Mammary epithelial cell (primary cell): ENCODE measurements around a stretch of chr19.

GRCh38 chr19:35909091-35909925 lies 1.2 kb upstream of the TYROBP start:
- CAGE, long polyA plus RNA = no peak
- RRBS = no CpG with 5 or more reads among the region's 13 CpGs

DNA sequence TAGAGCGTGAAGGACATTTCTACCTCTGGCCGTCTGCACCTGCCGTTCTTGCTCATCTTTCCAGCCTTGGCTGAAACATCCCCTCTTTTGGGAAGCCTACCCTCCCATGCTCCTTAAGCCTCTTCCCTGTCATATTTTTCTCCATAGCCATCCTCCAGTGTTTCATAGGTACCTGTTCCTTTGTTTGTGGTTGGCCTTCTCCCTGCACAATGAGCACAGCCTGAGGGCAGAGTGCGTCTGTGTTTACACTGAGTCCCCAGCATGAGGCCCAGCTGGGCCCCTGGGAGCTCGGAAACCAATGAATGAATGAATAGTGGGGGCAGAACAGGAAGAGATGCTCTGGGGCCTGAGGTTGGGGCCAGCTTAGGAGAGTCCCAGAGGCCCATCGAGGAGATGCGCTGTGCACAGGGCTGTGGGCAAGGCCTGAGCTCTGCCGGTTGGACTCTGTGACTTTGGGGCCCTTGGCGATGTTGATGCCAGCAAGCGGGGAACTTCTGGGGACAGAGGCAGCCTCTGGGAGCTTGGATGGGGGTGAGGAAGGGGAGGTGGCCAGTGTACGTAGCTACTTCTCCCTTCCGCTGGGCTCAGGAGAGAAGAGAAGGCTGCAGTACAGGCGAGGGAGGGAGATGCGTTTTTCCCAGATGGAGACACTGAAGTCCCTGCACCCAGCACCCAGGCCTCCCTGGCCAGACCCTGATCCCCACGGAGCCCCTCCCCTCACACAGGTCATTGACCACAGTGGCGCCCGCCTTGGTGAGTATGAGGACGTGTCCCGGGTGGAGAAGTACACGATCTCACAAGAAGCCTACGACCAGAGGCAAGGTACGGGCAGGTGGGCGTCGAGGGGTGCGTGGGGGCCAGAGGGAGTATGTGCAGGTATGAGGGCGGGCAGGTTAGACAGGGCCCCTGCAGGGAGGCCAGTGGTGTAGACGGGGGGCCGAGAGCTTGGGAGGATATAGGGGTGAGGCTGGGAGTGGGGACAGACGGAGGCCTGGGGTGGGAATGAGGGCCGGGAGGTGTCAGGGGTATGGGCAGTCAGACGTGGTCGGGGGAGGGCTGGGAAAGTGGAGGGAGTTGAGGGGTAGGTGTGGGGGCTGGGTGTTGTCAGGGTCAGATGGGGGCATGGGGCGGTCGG lies 5.1 kb downstream of the TBCB start:
- CAGE, long polyA plus RNA = no peak
- RRBS = no CpG with 5 or more reads among the region's 34 CpGs

DNA sequence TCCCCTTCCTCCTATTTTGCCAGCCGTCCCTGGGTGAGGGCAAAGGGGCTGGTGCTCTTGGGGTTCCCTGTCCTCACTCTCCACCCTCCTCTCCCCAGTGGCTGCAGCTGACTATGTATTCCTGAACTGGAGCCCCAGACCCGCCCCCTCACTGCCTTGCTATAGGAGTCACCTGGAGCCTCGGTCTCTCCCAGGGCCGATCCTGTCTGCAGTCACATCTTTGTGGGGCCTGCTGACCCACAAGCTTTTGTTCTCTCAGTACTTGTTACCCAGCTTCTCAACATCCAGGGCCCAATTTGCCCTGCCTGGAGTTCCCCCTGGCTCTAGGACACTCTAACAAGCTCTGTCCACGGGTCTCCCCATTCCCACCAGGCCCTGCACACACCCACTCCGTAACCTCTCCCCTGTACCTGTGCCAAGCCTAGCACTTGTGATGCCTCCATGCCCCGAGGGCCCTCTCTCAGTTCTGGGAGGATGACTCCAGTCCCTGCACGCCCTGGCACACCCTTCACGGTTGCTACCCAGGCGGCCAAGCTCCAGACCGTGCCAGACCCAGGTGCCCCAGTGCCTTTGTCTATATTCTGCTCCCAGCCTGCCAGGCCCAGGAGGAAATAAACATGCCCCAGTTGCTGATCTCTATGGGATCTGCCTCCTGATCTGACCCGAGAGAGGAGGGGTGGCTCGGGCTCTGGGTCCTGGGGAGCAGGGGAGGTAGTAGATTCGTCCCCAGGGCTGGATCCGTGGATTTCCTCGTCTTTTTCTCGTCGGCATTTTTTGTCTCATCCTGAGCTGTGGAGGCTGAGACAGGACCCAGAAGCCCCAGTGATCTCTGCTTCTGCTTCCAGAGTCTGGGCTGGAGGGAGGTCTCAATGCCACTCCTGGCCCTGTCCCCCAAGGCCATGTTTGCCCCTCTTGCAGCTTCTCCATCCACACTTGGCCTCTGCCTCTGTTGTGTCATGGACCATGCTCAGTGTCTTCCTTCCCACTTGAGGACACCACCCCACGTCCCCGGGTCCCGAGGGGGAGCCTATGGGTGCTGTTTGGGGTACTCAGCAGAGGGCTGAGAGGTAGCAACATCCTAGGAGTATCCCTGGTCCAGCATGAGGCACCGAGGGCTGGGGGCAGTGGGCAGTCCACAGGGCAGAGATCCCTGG lies 2.2 kb downstream of the COX7A1 start:
- CAGE, long polyA plus RNA = no peak
- RRBS = no CpG with 5 or more reads among the region's 22 CpGs

- CAGE, long polyA plus RNA = no peak
- RRBS = no CpG with 5 or more reads among the region's 51 CpGs
These were observed 51.6 kb downstream of the ZNF146 start for GRCh38 chr19:36266401-36266991.

GRCh38 chr19:36340254-36340646 lies 38.8 kb downstream of the ZFP14 start:
- CAGE, long polyA plus RNA = no peak

GRCh38 chr19:36341084-36341717 lies 37.8 kb downstream of the ZFP14 start:
- CAGE, long polyA plus RNA = no peak
- RRBS = no CpG with 5 or more reads among the region's 6 CpGs

GRCh38 chr19:36689262-36689705 lies 1.9 kb downstream of the ZNF567 start:
- CAGE, long polyA plus RNA = no peak
- RRBS = no CpG with 5 or more reads among the region's 1 CpG

DNA sequence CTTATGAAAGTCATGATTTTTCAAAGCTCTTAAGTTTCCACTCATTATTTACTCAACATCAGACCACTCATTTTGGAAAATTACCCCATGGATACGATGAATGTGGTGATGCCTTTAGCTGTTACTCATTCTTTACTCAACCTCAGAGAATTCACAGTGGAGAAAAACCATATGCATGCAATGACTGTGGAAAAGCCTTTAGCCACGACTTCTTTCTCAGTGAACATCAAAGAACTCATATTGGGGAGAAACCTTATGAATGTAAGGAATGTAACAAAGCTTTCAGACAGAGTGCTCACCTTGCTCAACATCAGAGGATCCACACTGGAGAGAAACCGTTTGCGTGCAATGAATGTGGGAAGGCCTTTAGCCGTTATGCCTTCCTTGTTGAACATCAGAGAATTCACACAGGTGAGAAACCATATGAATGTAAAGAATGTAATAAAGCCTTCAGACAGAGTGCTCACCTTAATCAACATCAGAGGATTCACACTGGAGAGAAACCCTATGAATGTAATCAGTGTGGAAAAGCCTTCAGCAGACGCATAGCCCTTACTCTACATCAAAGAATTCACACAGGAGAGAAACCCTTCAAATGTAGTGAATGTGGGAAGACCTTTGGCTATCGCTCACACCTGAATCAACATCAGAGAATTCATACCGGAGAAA lies 18.0 kb downstream of the ZNF527 start:
- CAGE, long polyA plus RNA = no peak
- RRBS = no CpG with 5 or more reads among the region's 8 CpGs

GRCh38 chr19:37735853-37736511 lies 16.4 kb upstream of the ZNF607 start:
- CAGE, long polyA plus RNA = no peak
- RRBS = no CpG with 5 or more reads among the region's 4 CpGs

DNA sequence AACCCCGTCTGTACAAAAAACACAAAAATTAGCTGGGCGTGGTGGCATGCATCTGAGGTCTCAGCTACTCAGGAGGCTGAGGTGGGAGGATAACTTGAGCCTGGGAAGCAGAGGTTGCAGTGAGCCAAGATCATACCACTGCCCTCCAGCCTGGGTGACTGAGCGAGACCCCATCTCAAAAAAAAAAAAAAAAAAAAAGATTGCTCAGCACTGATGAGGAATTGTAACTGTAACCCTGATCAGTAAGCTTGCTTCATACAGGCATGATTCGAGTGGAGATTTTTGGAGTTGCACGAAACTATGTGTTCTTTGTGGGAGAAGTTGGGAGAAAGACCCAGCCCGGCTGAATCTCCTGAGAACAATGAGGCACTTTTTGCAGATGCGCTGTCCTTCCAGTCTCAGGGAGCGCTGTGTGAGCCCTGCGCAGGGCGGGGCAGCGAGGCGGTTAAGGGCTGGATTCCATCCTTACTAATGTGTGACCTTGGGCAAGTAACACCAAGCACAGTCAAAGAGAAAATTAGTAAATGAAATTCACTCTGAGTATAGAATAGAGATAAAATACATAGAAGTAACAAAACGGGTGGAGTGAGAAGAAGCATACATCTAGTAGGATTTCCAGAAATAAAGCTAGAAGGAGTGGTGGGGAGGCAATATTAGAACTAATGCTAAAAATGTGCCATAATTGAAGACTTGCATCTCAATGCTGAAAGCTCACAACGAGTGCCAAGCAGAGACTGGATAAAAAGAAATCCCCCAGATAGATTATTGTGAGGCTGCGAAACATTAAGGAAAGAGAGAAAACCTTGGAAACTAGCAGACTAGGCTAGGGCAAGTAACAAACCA lies 76.9 kb downstream of the SIPA1L3 start:
- CAGE, long polyA plus RNA = no peak
- RRBS = no CpG with 5 or more reads among the region's 15 CpGs

DNA sequence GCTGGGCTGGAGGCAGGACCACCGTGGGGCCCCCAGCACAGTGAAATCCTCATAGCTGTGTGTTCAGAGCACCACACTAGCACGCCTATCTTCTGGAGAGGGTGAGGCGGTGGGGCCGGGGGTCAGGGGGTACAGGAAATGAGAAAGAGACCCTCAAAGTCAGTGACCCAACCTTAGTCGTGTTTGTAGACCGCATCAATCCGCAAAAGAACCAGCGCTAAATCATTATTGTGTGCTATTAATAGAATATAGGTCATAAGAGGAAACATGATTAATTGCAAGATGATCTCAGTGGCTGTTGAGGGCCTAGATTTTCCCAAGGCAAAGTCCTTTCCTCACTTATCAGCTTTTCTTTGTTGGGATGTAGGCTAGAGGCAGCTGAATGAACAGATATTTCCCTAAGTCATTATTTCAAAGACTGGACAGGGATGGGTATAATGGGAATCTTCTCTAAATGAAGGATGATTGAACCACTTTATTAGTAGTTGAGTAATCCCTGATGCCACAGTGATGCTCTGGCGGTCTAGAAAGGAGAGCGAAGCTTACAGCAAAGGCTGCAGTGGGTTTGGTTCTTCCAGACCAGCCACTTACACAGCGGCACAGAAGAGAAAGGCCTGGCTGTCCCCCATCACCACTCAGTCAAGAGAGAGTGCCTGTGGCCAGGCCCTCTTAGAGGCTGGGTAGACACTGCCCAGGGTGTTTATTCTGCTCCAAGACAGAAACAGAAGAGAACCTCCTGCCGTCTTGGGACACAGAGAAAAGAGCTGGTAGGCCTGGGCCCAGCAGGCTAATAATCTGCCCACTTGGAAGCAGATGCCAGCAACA lies 116.3 kb downstream of the SIPA1L3 start:
- CAGE, long polyA plus RNA = no peak
- RRBS = no CpG with 5 or more reads among the region's 12 CpGs

DNA sequence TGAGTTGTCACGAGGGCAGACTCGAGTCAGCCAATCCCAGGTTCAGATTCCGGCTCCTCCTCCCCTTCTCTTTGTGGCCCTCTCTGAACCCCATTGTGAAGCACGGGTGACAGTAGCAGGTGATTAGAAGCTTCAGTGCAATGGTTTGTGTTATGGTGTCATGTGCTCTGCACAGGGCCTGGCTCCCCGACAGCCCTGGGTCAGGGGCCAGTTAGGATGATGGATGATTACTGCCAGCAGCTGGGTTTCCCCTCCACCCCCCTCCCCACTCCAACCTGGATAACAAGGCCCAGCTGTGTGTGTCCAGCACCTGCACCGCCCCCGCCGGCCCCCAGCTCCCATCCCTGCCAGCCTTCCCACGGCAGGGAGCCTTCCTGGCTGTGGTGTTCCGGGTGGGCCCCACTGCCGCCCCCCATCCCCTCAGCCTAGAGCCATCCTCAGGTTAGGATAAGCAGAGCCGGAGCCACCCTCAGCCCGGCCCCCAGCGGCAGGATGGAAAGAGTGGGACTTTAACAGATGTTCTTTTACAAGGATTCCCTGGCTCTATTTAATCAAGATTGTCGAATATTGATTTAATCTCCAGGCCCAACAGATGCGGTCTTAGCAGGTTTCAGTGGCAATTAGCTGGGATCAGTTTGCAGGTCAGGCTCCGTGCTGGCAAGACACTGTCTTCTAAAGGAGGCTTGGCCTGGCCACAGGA lies 156.1 kb downstream of the SIPA1L3 start:
- CAGE, long polyA plus RNA = no peak
- RRBS = 79% methylated on average over 5 of the region's 17 CpGs

GRCh38 chr19:38185315-38185909 lies 38.6 kb downstream of the DPF1 start:
- CAGE, long polyA plus RNA = no peak
- RRBS = no CpG with 5 or more reads among the region's 13 CpGs

DNA sequence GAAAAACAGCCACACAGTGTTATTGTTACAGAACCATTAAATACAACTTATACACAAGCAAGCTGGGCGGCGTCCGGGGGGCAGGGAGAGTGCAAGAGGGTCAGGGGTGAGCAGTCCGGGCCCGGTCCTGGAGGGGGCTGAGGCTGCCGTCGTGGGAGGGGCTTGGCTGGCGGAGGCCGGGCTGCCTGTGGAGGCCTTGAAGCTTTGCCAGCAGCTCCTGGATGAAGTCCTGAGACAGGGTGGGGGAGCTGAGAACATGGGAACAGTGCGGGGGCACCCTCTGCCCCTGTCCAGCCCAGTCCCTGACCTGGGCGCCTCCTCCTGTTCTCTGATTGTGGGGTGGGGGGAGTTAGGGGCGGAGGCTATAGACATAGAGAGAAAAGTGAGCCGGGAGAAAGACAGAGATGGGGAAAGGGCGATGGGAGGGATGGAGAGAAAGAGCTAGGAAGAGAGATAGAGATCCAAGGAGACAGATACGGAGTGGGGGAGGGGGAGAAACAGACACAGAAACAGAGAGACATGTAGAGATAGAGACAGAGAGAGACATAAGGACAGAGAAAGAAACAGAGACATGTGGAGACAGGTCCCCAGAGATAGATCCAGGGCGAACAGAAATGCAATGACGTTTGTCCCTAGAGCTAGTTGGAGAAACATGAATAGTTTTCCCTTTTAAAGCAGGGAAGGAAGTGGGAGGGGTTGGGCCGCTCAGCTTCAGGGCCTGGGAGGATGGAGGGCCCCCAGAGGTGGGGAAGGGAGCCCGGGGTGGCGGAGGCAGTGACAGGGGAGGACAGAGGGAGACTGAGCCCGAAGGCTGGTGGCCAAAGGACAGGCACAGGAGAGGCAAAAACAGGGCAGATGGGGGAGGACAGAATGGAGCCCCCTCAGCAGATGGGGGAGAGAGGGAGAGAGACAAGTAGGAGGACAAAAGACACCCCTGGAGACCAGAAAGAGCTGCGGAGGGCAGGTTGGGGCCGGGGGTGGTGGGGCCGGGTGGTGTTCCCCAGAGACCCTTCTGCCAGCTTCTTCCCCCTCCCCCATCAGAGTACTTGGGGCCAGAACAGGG lies 4.6 kb downstream of the PPP1R14A start:
- CAGE, long polyA plus RNA = no peak
- RRBS = 27% methylated on average over 8 of the region's 24 CpGs

DNA sequence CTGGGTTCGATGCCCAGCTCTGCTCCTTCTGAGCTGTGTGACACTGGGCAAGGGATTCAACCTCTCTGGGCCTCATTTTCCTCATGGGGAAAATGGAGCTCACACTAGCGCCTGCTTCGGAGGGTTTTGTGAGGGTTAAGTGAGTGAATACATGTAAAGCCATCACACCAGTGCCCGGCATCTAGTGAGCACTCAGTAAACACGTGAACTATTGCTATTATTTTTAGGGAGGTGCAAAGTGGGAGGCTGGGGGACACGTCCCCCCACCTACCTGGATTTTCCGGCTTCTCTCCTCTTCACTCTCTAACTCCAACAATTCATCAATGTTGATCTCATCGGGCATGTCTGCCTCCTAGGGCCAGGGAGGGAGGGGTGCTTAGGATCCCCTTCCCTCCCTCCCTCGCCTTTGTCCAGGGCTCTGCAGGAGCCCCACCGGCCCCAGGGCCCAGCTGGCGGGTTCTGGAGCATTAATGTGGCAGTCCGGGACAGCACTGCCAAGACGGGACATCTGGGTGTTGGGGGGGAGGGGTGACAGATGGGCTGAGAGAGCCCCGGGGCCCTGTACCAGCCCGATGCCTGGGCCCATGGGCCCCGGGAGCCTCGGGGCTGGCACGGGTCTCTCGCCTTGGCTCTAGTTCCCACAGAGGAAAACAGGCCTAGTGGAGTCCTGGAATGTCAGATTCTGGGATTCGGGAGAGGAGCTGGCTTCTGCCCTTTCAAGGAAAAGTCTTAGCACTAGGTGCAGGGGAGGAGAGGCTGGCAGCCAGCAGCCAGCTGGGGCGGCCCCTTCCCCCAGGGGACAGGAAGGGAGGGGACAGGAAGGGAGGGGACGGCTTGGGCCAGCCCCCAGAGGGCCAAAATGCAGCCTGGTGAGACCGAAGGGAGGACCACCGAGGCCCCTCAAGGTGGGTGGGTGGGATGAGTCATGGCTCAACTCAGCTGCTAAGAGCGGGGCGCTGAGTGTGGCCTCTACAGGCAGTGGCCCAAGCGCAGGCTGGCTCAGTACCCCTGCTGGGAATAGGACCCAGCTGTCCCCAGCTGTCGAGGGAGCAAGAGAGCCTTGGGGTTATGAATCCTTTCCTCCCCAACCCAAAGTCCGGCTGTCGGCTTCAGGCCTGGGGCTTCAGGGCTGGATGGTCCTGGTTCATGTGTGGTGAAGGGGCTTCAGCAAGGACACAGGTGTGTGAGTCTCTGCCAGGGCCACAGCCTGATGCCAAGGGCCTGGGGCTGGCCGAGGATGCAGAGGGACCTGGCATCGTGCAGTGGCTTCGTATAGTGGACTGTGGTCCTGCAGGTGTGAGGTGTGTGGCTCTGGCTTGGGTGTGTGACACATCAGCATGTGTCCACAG lies 3.1 kb downstream of the PPP1R14A start:
- CAGE, long polyA plus RNA = no peak
- RRBS = 46% methylated on average over 9 of the region's 33 CpGs

- CAGE, long polyA plus RNA = no peak
- RRBS = no CpG with 5 or more reads among the region's 17 CpGs
These were observed 13.4 kb upstream of the C19orf33 start for GRCh38 chr19:38290407-38291354.

DNA sequence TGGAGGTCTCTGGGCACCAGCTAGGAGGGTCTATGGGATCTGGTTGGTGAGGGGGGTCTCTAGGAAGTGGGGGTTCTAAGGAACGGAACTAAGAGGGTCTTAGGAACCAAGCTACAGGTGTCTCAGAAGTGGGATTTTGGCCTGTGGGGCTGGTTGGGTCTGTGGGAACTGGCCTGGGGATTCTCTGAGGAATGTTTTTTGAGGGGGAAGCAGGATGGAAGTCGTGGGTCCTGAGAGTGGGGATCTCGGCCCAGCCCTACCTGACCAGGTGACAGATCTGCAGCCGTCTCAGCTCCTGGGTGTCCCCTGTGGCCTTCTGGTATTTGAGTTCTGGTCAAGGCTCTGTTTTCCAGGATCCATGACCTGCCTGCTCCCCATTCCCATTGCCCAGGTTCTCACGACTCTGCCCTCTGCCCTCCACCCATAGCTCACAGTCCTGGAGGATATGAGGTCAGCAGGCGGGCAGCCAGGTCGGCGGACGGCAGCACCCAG lies 5.3 kb downstream of the RASGRP4 start:
- CAGE, long polyA plus RNA = no peak
- RRBS = no CpG with 5 or more reads among the region's 9 CpGs

- CAGE, long polyA plus RNA = no peak
- RRBS = no CpG with 5 or more reads among the region's 12 CpGs
These were observed 26.8 kb downstream of the RYR1 start for GRCh38 chr19:38460368-38460669.

- CAGE, long polyA plus RNA = no peak
- RRBS = no CpG with 5 or more reads among the region's 16 CpGs
These were observed 7.0 kb upstream of the ACTN4 start for GRCh38 chr19:38640212-38640985.

DNA sequence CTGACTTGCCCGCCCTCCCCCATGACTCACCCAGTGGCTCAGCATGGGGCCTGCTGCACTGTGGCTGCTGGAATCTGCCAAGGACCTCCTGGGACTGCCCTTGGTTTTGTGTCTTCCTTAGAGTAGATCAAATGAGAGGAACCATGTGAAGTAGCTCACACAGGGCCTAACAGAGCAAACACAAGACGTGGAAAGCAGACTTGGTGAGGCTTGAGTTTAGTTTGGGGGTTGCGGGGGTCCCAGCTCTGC lies 36.3 kb downstream of the ACTN4 start:
- CAGE, long polyA plus RNA = no peak
- RRBS = no CpG with 5 or more reads among the region's 3 CpGs